Hair follicle dermal papilla cell (primary cell): ENCODE measurements around the gene AP2A2.

DNA sequence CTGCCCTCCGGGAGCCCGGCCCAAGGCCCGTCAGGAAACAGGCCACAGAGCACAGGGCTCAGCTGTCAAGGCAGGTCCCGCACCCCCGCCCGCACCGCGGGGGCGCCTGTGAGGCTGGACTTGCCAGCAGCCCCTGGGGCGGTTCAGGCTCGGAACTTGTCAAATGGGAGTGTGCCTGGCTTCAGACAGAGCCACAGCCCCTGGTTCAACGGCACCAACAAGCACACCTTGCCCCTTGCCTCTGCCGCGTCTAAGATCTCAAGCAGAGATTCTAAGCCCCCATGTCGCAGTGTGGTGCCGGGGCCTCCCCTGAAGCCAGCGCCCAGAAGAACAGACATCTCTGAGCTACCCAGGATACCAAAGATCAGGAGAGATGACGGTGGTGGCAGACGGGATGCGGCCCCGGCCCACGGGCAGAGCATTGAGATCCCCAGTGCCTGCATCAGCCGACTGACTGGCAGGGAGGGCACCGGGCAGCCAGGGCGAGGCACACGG, 8.6 kb downstream of the IRF7 start:
- CAGE, long polyA plus RNA, result no peak

- CAGE, long polyA plus RNA, result no peak
These were observed 385 bp downstream of the DRD4 start for GRCh38 chr11:637426-637882.

DNA sequence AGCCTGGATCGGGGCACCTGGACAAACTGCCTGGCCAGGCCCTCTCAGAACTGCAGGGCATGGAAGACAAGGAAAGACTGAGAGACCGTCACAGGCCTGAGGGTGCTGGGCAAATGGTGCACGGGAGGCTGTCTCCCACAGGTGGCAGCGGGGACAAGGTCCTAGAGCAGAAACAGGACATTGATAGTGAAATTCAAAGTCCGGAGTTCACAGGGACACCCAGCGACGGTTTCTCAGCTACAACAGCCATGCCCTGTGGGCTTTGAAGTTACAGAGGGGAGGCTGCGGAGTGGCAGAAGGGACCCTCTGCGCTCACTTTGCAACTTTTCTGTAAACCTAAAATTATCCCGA, 20.7 kb downstream of the DRD4 start:
- CAGE, long polyA plus RNA, result no peak

DNA sequence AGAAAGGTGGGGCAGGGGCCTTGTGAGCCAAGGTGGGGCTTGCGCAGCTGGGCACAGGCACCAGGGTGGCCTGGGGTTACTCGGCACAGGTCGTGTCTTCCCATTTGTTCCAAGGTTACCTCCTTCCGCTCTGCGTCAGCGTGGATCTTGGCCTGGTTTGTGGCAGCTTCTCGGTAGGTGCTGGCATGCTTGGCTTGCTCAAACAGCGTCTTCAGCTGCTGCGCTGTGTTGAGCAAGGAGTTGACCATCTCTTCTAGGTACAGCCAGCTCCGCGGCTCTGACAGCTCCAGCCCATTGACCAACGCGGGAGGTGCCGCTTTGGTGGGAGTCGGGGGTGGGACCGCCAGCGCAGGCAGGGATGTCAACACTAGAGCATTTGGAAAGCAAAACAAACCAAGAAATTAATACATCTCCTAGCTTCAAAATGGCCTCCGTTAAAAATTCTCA, 20.6 kb downstream of the DEAF1 start:
- CAGE, long polyA plus RNA, result no peak

DNA sequence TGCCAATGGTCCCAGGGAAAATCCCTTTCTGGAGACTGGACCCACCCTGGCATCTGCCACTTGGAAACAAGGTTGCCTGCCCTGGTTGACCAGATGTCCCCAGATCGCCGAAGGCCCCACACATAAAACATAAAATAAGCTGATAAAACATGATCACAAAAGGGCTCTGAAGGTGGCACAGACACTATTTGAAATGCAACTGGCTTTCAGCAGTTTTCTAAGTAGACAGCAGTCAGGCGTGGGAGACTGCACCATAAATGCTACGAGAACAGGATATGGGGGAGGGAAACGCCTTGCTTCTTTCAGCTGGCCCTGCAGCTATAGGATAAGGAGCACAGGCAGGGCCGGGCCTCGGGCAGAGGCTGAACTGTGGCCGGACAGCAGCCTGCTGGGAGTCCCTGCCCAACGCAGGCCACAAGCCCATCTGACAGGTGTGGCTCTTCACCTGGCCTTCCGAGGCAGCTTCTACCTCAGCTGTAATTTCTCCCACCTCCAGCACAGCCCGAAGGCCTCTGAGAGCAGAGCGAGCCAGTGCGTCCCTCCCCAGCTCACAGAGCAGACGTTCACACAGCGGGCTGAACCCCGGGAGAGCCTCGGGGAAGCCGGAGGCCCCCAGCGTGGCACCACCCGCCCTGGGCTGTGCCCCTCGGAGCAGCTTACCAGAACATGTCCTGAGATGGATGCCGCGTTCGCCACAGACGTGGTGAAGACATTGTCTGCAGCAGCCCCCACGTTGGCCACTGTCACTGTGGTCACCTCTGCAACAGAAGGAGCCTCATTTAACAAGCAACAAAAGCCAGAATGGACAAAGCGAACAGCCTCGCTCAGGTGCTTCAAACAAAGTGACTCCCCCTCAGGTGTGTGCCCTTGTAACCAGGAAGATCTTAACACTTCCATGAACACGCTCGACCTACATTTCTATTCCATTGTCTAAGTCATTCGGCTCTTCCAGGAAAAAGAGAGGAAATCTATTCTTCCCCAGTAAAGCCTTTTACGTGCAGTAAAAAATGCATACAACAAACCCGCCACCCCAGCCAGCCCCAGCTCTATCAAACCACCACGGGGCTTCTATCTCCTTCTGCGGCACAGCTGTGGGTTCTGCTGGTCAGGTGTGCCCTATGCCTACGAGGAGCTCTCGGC, 3.8 kb downstream of the DEAF1 start:
- CAGE, long polyA plus RNA, result no peak

DNA sequence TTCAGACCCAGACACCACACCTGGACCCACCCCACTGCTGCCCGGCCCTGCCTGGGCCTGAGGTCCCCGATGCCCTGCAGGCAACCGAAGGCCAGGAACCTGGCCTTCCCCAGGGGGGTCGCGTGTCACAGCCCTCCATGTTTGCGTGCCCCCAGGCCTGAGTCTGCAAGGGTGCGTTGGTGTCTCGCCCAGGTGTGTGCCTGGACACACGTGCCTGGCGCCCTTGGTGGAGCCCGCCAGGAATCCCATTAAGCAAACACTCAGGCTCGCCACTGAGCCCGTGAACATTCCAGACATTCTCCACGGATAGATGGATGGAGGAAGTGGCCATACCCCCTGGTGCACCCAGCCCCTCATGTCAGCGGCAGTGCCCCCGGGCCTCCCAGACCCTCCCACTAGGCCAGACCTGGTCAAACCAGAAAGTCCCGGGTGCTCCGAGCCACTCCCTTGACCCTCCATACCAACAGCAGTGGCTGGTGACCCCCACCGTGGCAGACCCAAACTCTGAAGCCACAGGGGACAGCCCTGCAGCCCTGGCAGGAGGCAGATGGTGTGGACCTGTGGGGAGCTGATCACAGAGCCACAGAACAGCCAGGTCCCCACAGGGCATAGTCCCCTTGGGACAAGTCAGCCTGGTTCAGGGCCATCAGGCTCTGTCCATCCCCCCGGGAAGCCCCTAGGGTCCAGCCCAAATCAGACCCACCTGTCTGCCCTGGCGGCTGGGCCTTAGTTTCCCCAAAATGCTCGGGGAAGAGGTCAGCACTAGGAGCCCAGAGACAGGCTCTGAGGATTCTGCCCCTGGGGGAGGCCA, 1.8 kb downstream of the EPS8L2 start:
- CAGE, long polyA plus RNA, result no peak

DNA sequence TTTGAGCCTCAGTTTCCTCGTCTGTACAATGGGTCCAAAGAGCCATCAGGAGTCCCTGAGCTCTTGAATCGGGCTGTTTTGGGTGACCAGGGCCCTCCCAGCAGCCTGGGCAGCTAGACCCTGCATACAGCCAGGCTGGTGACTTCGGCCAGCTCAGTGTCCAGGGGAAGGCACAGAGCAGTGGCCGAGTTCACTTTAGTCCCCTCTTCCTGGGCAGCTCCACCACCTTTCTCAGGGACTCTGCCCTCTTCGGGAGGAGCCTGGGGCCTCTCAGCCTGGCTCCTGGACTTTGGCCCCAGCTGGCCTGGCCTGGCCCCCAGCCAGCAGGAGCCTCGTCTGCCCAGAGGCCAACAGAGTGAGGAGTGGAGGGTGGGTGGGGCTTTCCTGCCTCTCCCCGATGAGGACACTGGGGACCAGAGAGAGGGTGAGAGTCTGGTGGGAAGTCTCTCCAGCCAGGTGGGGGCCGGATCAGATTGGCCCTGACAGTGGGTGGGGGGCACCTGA, 6.7 kb downstream of the EPS8L2 start:
- CAGE, long polyA plus RNA, result no peak

- CAGE, long polyA plus RNA, result no peak
These were observed 17.5 kb upstream of the TALDO1 start for GRCh38 chr11:729713-730250.

GRCh38 chr11:810055-810171, 146 bp downstream of the RPLP2 start:
- CAGE, long polyA plus RNA, result no peak

DNA sequence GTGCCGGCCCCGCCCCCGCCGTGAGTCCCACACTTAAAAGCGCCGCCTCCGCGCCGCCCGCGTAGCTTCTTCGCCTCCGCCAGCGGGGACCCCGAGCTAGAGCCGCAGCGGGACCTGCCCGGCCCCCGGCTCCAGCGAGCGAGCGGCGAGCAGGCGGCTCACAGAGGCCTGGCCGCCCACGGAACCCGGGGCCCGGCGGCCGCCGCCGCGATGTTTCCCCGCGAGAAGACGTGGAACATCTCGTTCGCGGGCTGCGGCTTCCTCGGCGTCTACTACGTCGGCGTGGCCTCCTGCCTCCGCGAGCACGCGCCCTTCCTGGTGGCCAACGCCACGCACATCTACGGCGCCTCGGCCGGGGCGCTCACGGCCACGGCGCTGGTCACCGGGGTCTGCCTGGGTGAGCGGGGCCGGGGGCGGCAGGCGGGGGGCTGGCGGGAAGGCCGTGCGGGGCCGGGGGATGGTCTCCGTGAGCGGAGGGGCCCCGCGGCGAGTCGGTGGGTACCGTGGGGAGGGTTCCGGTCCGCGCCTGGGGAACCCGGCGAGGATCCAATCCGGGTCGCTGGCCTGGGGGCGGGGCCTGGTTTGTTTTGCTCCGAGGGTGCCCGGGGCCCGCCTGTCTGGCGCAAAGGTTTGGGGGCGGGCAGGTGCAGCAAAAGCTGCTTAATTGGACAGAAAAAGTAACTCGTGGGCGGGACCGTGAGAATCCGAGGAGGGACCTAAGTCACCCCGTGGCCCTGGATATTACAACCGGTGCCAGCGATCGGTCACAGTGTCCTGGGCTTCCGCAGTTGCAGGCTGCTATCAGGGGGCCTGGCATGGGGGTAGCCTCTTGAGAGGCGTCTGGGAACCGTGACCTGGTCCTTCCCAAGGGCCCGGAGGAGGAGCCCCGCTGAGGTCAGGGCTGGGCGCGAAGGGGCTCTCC, 1.1 kb downstream of the PNPLA2 start:
- CAGE, long polyA plus RNA, result no peak

GRCh38 chr11:836044-836511, 3.3 kb downstream of the CD151 start:
- CAGE, long polyA plus RNA, result no peak

- CAGE, long polyA plus RNA, result no peak
These were observed 2.0 kb downstream of the TSPAN4 start for GRCh38 chr11:844591-845145.

- CAGE, long polyA plus RNA, result no peak
These were observed 20.3 kb downstream of the TSPAN4 start for GRCh38 chr11:862914-863483.

DNA sequence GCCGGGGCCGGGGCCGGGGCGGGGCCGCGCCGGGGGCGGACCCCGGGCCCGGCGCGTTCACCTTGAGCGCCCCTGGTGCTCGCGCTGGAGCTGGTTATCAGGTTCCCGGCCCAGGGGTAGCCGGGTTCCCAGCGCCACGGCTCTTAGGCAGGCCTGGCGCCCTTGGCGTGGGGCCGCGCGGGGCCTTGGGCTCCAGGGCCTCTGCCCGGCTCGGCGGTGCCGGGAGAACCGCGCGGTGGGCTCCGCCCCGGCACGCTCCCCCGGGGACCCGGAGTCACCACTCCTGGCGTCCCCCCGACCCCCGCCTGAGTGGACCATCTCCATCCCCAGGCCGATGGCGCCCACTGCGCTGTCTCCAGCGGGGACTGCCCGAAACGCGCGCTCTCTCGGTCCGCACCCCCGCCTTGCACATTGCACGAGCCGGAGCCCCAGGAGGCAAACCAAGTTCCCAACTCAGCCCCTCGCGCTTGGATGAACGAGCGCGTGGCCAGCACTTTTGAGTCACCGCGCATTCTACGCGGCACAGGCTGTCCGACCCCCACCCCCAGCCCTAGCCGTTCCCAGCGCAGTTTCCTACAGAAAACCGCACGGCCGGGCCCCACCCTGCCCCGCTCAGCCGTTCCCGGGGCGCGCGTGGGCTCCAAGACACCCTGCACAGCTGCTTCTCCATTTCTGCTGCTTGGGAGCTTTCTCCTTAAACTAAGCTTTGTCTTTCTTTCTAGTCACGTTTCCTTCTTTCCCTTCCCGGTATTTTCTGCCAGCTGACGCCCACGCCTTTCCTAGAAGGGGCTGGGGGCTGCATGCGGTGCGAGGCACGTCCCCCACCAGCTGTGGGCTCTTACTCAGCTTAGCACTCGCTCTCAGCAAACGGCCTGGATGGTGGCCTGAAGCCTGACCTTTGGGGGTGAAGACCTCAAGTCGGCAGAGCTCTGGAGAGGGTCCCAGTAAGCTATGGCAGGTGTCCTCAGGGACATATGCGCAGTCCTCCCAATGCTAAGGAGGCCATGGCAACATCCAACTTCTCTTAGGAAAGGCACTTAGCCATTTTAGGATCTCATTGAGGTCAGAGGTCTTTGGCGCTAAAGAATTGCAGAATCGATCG, 689 bp upstream of the CHID1 start:
- CAGE, long polyA plus RNA, result no peak

DNA sequence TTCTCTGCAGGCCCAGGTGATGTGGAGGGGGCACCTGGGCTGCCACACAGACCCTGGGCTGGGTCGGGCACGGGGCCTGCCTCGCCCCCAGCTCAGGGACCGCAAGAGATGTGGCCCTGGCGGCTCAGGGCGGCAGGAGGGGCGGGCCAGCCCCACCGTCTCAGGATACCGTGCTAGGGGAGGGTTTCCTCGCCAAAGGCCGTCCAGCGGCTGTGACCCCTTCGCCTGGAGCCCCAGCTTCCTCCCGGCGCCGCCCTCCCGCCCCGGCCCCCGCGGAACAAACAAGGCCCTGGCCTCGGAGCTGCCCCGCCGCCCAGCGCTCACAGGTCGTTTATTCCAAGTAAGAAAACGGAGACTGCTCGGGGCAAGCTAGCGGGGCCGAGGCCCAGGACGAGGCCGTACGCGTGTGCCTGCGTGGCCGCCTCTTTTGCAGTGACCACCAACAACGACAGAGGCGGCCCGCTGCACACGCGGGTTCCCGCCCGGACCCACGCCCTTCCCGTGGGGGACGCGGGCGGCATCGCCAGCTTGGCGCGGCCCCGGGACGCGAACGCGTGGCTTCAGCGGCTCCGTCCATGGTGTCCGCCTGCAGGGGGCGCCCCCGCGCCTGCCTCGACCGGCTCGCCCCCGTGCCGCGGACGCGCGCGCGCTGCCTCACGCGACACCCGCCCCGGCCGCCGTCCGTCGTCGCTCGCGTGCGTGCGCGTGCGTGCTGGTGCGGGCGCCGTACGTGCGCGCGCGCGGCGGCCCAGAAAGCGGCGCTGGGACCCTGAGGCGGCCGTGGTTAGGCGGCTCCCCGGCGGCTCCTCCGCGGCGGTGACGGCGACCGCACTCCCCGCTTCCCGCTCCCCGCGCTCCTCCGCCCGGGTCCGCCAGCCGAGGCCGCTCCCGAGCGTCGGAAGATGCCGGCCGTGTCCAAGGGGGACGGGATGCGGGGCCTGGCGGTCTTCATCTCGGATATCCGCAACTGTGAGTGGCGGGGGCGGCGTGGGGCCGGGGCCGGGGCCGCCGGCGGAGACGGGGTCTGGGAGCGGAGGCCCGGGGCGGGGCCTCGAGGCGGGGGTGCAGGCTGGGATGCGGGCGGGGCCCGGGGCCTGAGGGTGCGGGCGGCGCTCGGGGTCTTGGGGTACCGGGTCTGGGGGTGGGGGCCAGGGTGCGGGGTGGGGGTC, at the start of gene AP2A2:
Gene AP2A2, plus strand, starts transcription at position 751 of the 1,169 bp plus-strand sequence.
- CAGE, long polyA plus RNA, result no peak

DNA sequence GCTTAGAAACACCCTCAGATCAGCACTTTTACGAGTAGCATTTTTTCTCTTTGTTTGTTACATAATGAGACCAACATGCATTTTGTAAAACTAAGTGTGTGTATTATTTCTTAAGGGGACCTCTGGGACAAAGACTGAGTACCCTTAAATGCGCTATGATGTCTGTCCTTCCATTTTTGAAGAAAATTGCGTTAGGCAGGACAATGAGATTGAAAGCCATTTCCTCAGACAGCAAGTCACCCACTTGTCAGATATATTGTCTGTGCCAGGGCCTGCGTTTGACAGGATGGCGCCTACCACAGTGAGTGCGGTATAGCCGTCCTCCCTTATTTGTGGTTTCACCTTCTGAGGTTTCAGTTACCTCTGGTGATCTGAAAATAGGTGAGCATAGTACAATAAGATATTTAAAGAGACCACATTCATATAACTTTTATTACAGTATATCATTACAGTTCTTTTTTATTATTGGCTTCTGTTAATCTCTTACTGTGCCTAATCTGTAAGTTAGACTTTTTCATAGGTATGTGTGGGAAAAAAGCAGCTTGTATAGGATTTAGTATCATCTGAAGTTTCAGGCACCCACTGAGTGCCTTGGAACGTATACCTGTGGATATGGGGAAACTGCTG, 2.3 kb downstream of the AP2A2 start:
- CAGE, long polyA plus RNA, result no peak

DNA sequence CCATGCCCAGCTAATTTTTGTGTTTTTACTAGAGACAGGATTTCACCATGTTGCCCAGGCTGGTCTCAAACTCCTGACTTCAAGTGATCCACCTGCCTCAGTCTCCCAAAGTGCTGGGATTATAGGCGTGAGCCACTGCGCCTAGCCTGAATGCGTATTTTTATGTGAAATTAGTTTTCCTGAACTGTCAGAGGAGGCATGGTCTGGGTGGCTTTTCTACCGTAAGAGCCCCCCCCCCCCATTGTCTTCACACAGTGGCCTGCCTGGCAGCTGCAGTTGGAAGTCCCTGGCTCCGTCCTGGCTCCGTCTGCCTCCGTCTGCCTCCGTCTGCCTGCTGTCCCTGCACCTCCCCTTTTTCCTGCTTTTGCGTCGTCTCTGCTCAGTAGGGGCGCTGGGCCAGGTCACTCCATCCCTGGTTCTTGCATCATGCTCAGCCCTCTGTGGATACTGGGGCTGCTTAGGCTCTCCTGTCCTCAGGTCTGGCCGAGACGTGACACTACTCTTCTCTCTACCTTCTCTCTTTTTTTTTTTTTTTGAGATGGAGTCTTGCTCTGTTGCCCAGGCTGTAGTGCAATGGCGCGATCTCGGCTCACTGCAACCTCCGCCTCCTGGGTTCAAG, 27.8 kb downstream of the AP2A2 start:
- CAGE, long polyA plus RNA, result no peak

GRCh38 chr11:995626-996524, 40.6 kb downstream of the MUC6 start:
- CAGE, long polyA plus RNA, result no peak

DNA sequence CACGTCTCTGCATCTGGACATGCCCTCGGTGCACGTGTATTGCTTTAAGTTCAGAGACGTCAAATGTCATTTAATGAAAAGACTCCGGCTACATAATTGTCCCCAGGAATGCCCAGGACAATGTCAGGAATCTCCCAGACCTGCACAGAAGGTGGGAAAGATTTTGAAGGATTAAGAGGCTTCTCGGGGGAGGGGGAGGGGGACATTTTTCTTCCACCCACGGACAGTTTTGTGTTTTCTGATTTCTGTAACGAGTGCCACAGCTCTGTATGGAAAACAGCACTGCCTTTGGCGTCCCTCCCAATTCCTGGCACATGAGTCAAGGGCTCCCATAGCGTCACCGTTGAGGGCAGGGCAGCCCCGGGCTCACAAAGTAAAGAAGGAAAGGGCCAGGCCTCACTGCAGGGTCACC, 24.2 kb upstream of the MUC6 start:
- CAGE, long polyA plus RNA, result no peak

DNA sequence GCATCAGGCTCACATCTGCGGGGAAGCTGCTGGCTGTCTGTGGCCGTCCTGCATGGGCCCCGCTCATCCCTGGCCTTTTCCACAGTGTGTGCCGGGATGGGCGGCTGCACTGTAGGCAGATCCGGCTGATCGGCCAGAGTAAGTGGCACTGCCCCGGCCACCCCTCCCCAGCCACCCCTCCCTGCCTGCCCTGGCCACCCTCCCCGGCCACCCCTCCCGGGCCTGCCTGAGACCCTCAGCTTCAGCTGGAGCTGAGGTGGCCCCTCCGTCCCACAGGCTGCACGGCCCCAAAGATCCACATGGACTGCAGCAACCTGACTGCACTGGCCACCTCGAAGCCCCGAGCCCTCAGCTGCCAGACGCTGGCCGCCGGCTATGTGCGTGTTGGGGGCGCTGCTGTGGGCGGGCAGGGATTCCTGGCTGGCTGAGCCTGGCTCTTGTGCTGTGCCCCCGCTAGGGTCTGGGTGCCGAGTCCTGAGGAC, 49.0 kb upstream of the MUC6 start:
- CAGE, long polyA plus RNA, result no peak